Tibial nerve (tissue), 3 donors: ENCODE measurements around a stretch of chr1.

- PRO-cap, result no peak
- RAMPAGE, long total RNA, 3 experiments, result no peak in any of the 3 experiments
Observed at GRCh38 chr1:2247734-2248941, 20.0 kb downstream of the SKI start.

- PRO-cap, result no peak
- RAMPAGE, long total RNA, 3 experiments, result no peak in any of the 3 experiments
Observed at GRCh38 chr1:2254932-2255770, 27.0 kb downstream of the SKI start.

- PRO-cap, result no peak
- RAMPAGE, long total RNA, 3 experiments, result no peak in any of the 3 experiments
Observed at GRCh38 chr1:2307568-2308028, 79.5 kb downstream of the SKI start.

DNA sequence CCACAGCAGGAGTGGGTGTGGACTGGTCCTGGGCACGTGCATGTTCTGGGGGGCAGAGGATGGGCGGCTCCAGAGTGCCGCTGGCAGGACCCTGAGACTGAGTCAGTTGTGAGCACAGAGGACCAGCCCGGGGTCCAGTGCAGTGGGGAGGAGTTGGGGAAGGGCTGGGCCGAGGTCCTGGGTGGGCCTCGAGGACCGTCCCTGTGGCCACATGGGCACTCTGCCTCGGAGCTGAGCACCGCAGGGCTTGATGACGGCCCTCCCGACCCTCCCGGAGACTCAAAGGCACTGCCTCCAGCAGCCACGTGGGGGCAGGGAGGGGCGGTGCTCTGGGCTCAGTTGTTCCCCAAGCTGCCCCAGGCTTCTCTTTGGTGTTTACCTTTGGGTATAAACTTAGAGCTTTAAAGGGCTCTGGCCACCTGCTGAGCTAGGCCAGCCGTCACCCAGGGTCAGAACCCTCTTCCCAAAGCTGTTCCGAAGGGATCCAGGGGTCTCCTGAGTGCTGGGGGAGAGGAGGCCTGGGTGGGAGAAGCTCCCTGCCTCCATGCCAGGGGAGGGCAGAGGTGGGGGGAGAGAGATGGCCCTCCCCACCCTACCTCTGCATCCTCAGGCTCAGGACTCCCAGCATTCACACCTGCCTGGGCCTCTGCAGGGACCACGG lies 79.9 kb downstream of the MORN1 start:
- PRO-cap, result no peak
- RAMPAGE, long total RNA, 3 experiments, result no peak in any of the 3 experiments

- PRO-cap, result no peak
- RAMPAGE, long total RNA, 3 experiments, result no peak in any of the 3 experiments
Observed at GRCh38 chr1:2382042-2383051, 9.0 kb downstream of the MORN1 start.

DNA sequence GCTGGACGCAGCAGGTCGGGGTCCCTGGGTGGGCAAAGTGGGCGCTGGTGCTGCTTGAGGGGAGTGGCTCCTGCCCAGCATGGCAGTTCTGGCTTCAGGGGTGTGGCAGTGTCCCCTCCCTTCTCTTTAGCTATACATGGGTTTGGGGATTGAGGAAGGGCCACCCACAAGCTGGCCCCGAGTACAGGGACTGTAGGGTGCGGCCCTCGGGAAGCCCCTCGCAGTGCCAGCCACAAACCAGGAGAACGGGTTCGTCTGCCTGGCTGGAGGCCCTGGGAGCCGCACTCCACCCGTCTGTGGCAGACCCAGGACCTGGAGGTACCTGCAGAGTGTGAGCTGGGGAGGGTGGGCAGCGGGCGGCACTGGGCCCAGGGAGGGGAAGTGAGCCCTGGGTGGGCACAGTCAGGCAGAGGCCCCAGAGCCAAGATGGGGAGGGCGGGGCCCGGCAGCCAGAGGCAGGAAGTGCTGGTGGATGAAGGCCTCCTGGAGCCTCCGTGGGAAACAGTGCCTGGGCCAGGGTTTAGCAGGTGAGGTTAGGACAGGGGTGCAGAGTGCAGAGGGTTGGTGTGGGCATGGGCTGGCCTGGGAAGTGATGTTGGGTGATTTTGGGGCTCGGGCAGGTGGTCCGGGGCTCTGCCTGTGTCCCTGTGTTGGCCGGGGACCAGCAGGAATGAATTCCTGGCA lies 4.0 kb upstream of the PEX10 start:
- PRO-cap, result no peak
- RAMPAGE, long total RNA, 3 experiments, result no peak in any of the 3 experiments

DNA sequence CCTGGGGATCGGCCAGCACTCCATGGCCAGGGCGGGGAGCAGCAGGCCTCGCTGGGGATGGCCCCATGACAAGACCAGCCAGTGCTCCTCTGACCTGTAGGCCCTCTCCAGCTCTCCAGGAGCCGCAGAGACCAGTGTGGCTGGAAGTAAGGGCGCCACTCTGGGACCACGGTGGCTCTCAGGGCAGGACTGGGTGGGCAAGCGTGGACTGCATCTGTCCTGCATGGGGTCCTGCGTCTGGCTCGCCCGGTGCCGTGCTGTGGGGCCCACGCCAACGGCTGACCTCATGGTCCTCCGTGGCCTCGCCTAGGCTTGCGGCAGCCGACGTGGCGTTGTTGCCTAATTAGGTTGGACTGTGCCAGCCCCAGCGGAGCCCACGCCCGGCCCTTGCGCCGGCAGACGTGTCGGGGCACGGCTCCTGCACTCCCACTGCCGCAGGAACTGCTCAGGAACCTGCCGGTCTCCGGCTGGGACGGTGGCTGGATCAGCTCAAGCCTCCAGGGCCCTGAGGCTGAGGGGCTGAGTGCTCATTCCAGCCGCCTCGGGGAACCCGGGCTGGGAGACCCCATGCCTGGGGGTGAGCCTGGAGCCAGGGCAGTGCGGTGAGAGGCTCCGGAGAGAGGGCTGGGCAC lies 16.0 kb upstream of the PEX10 start:
- PRO-cap, result no peak
- RAMPAGE, long total RNA, 3 experiments, result no peak in any of the 3 experiments

DNA sequence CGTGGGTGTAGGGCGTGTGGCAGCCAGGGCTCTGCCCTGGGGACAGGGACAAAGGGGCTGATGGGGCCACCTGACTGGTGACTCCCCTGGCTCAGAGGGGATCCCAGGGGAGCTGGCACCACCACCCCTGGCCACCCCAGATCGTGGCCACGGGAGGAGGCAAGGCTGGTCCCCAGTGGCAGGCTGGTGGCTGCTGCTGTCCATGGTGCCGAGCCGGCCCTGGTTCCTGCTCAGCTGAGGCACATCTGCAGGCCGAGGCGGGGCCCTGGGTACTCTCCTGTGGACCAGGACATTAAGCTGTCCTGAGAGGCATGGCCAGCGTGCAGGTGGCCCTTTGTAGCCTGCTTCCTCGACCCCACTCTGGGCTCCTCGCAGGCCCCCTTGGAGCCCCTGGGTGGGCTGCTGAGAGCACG lies 6.5 kb downstream of the PLCH2 start:
- PRO-cap, result no peak
- RAMPAGE, long total RNA, 3 experiments, result no peak in any of the 3 experiments

GRCh38 chr1:2493974-2494709 lies 18.1 kb downstream of the PLCH2 start:
- PRO-cap, result no peak
- RAMPAGE, long total RNA, 3 experiments, result no peak in any of the 3 experiments

- PRO-cap, result no peak
- RAMPAGE, long total RNA, 3 experiments, result no peak in any of the 3 experiments
Observed at GRCh38 chr1:2503598-2504523, 22.5 kb downstream of the PANK4 start.

- PRO-cap, result no peak
- RAMPAGE, long total RNA, 3 experiments, result no peak in any of the 3 experiments
Observed at GRCh38 chr1:2520978-2521491, 5.4 kb downstream of the PANK4 start.

- PRO-cap, result no peak
- RAMPAGE, long total RNA, 3 experiments, result no peak in any of the 3 experiments
Observed at GRCh38 chr1:2535224-2535929, 5.3 kb upstream of the HES5 start.

DNA sequence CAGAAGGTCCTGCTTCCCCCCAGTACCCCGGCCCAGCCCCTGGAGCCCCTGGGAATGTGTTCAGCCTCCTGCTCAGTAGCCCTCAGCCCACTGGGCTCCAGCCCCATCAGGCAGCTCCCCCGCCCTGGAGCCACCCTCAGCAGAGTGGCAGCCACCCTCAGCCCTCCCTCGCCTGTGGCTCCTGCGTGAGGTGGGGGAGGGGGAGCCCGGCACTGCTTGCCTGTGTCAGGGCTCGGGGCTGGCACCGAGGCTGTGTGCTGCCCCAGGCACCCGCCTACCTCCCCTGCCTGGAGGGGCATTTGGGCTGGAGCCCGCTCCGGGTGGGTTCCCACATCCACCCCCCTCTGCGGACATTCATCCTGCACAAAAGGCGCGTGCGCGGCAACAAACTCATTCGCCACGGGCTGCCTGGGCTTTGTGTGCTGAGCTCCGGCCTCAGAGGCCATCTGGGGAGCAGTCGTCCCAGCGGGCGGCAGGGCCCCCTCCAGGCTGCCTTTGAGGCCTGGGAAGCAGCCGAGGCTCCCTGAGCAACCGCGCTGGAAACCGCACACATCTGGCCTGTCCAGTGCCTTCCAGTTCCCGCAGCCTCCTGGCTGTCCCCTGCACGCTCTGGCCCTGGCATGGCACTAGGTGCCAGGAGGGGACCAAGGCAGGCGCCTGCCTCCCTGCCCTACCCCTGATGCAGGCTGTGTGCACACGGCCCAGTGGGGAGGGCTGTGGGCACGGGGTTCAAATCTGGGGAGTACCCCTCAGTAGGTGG lies 12.5 kb upstream of the TNFRSF14 start:
- PRO-cap, result no peak
- RAMPAGE, long total RNA, 3 experiments, result no peak in any of the 3 experiments

DNA sequence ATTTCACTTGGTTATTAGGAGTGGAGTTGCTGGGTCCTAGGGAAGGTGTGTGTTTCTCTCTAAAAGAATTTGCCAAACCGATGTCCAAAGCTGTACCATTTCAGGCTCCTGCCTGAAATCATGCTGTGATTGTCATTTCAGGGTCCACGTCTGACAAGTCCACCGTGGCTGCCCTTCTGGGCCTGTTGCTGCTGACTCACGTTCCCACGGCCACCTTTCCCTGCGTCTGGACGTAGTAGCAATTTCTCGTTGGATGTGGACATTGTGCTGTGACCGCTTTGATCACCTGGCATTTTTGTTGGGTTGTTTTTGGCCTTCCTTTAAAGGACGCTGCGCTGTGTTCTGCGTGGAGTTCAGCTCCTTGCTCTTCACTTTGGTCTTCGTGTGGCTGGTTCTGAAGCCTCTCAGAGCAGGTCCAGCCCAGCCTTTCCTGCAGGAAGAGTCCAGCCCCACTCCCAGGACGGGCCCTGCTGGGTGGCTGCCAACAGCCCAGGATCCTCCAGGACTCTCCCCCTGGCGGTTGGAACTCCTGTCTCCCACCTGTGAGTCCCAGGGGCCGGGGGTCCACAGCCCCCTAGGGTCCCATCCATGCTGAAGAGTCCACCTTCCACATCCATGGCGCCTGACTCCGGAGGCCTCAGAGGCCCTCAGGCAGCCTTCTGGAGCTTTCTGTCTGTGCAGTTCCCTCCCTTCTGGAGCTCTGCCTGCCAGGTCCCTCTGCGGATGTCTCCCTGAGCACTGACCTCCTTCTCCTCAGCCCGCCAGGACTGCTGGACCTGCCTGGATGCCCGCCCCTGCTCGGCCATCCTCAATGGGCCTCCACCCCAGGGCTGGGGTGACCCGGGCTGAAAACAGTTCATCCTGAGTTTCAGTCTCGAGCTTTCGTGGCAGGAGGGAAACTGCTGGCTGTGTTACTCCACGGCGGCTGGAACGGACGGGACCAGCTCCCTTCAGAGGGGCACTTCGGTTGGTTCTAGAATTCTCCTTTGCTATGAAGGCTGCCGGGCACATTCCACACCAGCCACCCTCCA lies 4.6 kb upstream of the TNFRSF14 start:
- PRO-cap, result no peak
- RAMPAGE, long total RNA, 3 experiments, result start-site peak on the minus strand in 1 of 3 experiments, centred at position 414 of the sequence, 5 reads per replicate

- PRO-cap, result no peak
- RAMPAGE, long total RNA, 3 experiments, result no peak in any of the 3 experiments
Observed at GRCh38 chr1:2638406-2639386, 5.9 kb upstream of the MMEL1 start.

DNA sequence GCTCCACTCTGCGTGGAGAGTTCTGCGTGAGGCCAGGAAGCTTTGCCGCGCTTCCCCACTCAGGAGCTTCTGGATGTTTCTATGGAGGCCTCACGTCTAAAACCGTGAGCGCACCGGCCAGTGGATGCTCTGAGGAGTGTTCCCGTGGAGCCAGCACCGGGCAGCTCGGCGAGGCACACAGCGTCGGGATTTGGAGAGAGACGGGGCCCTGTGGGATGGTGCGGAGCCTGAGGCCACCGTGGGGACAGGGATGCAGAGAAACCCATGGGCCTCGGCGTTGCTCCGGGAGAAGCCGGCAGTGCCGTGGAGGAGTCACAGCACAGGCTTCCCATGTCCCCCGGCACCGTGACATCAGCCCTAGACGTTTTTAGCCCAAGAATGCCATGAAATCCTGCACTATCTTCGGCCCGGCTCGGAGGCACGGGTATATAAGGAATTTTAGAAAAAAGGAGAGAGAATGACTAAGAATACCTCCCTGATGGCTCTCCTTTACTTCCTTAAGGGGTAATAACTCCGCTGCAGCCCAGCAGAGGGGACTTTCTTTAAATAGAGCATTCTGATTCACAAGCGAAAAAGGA lies 126.0 kb downstream of the PRDM16 start:
- PRO-cap, result no peak
- RAMPAGE, long total RNA, 3 experiments, result no peak in any of the 3 experiments

- PRO-cap, result no peak
- RAMPAGE, long total RNA, 3 experiments, result no peak in any of the 3 experiments
Observed at GRCh38 chr1:3322864-3323997, 131.2 kb upstream of the ARHGEF16 start.

GRCh38 chr1:3393017-3394220 lies 61.0 kb upstream of the ARHGEF16 start:
- PRO-cap, result bidirectional peak, plus-strand start at chr1:3393697, minus-strand start at chr1:3393684
- RAMPAGE, long total RNA, 3 experiments, result no peak in any of the 3 experiments

DNA sequence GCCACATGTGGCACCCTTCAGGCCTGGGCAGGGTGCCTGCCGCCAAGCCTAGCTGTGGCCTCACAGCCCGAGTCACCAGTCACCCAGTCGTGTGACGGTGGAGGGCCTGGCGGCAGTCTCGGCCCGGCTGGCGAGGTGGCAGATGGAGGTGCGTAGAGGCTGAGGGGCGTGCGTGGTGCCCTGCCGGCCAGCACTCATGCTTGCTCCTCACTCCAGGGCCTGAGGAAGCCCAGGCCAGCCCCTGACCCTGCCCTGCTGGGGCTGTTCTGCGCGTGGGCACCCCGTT lies 11.8 kb downstream of the MEGF6 start:
- PRO-cap, result no peak
- RAMPAGE, long total RNA, 3 experiments, result no peak in any of the 3 experiments

DNA sequence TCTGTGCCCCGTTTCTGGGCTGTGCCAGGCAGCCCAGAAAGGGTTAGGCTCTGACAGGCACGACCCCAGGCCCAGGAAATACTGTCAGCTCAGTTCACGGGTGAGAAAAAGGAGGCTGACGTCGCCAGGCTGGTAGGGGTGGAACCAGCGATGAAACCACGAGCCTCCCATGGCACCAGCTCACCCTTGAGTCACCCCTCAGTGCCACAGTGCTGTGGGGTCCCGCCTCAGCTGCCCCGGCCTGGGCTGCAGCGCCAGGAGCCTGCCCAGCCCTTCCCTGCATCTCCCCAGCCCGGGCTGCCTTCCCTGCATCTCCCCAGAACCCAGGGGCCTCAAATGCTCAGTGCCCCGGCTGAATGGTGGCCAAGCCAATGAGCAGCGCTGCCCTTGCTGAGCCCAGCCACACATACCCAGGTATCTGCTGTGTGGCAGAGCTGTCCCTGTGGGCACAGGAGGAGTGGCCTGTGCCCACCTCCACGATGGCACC lies 11.4 kb downstream of the MEGF6 start:
- PRO-cap, result no peak
- RAMPAGE, long total RNA, 3 experiments, result no peak in any of the 3 experiments